HCT116 (cell line): Measurements from ENCODE around the gene IFRD1.

- RRBS: no CpG with 5 or more reads among the region's 19 CpGs
Observed at GRCh38 chr7:108003996-108005003, 1.3 kb upstream of the LAMB1 start.

DNA sequence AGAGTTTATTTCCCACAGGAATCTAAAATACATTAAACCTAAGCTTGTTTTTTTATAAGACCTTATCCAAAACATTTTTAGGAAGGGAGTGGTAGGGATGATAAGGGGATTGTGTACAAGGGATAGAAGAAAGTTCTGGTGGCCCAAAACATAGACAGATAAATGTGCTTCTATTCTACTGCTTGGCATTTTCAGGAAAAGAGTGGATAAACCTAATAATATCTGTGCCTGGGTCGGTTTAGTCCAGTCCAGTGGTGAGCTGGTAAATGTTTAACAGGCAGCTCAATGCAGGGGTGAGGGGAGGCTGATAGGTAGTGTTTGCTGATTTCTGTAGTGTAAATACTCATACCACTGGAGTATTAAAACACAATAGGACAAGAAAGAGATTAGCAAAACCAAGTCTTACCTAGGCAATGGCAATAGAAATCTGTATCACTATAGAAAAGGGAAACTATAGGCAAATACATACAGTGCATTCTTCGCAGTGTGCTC is 35.4 kb downstream of the LAMB4 start:
- RRBS: no CpG with 5 or more reads among the region's 2 CpGs

DNA sequence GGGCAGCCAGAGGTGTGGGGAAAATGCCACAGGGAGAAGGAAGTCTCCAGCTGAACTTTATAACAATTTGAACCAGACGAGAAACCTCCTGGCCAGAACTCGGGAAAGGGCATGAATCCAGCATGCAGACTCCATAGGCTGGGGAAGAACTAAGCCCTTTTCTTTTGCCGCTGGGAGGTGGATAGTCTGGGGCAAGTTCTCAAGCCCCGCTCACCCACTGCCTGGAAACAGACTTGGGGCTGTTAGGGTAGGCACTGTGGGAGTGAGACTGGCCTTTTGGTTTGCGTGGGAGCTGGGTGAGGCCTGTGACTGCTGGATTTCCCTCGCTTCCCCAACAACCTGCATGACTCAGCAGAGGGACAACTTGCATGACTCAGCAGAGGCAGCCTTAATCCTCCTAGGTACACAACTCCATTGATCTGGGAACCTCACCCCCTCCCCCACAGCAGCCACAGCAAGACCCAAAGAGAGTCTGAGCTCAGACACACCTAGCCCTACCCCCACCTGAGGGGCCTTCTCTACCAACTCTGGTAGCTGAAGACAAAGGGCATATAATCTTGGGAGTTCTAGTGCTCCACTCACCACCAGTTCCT is 81.2 kb upstream of the LAMB4 start:
- RRBS: no CpG with 5 or more reads among the region's 6 CpGs

DNA sequence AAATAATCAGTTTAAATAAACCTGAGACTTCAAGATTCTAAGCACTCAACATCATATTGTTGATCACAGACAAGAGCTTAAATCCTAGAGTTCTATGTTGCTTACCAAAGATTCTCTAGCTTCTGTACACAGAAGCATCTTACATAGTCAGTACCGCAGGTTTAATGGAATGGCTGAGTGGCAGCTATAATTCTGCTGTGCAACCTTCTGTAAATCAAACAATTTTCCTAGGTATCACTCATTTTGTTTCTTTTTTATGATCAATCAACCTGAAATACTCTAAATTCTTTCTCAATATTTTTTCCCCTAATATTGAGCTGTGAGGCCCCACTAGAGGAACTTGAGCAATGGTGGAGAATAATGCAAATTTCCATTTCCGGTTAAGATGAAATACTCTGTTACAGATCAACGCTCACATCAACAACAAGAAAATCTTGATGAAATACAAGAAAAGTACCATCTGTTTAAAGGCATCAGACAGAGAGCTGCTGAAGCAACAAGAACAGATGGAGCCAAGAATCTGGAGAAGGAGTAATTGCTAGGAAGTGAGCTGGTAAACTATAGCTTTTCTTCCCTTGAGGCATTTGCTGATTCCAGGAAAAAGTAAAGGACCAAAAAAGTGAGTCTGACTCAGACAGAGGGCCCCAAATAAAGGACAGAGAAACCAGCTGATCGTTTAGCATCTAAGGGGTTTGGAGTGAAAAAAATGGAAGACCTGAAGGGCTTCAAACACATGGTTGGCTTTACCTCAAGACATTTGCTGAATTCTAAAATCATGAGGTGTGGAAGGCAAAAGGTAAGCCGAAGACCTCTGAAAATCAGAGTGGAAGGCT is 22.6 kb downstream of the PNPLA8 start:
- RRBS: no CpG with 5 or more reads among the region's 5 CpGs

DNA sequence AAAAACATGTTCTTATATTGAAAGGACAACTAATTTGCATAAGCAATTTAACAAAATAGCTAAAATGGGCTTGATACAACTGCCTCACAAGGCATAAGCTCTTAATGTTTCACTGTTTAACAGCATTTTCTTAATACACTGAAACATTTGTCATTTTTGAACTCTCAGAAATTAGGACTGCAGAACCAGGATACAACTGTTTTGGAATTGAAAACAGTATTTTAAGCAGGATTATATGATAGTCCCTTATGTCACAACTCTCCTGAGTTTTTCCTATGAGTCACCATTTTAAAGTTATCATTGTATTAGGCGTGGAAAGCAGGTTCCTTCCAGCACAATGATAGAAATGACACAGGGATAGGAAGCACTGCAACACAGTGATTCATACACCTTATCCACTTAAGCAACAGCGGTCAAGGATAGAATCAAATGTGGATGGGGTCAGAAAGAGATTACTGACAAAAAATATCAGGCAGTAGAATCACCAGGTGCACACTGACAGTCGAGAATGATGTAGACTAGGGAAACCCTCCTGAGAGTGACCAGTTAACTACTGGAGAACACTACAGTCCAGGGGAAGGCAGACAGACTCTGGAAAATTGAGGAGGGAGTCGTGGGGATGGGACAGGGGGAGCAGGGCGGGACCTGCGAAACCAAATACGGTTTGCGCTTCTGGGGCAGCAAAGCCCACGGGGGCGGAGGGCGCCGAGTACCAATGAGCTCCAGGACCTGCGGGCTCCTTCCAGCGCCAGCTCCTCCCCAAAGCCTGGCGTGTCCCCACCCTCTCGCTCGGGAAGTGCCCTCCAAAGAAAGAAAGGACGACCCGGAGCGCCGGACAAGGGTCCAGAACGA is 580 bp downstream of the PNPLA8 start:
- RRBS: 4% methylated on average over 2 of the region's 22 CpGs

GRCh38 chr7:110084428-110084812 is 1006.5 kb upstream of the LRRN3 start:
- RRBS: no CpG with 5 or more reads among the region's 2 CpGs

DNA sequence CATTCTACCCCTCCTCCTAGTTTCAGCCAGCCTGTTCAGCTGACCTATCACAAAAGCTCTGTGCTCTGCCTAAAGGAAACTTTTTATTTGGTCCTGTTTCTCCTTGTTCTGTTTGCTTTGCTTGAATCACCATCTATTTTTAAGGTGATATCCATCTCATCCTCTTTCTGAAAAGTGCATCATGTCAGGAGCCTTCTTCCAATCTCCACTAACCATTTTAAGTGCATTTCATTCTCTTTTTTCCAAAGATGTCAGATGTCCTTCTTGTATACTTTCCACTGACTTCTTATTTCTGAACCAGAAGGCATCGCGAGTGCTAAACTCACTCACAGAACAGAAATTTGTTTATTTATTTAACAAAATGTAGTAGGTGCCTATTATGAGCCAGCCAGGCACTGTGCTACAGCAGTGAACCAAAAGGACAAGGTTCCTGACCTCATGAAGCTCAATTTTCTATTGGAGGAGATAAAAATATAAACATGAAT is 220.9 kb upstream of the LRRN3 start:
- RRBS: no CpG with 5 or more reads among the region's 2 CpGs

DNA sequence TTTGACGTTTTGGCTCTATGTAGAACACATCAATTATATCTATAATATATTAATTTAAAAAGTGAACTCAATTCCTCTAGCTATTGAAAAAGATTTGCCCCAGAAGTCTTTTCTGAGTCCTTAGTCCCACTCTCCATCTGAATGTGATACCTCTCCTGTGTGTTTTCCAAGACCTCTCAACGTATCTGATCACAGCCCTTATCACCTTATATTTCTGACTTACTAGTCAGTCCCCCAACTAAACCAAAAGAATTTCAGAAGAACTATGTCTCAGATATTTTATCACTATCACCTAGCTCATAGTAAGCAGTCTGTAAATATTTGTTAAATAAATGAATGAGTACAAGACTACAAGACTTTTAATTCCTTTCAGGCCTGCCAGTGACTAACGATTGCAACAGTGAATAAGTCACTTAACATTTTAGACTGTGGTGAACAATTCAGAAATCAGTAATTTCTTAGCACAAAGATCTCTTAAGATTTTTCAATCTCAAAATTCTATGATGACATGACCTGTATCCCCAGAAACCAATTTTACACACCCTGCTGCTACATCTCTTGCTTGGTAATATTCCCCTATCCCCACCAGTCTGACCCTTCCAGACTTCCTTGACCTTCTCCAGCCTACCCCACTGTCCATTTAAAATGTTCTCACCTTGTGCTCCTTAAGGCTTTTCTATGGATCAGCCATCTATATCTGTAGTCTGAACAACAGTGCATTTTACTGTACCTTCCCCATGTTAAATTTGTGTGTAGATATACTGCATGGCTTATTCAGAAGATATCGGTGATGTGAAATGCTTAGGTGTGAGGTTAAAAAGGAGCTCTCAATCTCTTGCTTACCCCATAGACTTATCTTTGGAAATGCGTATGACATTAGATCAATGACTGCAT is 162.1 kb downstream of the IMMP2L start:
- RRBS: no CpG with 5 or more reads among the region's 5 CpGs

DNA sequence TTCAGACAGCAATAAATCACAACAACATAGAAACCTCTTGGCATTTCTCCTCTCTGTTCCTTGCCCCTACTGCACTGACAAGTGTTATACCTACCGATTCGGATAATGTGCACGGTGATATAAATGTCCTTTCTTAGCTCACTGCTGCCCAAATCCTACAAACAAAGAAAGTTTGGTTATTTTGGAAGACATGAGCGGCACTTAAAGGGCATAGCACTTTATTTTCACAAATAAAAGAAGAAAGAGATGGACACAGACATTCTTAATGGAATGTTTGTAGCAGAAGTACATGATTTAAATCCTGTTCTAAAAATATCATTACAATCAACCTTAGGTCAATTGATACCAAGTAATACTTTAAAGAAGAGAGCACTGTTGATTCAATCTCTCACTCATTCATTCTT is 261.5 kb downstream of the DOCK4 start:
- RRBS: no CpG with 5 or more reads among the region's 4 CpGs

GRCh38 chr7:112118501-112119221 is 87.5 kb downstream of the DOCK4 start:
- RRBS: no CpG with 5 or more reads among the region's 6 CpGs

GRCh38 chr7:112449363-112449825 is 866 bp upstream of the IFRD1 start:
- RRBS: no CpG with 5 or more reads among the region's 7 CpGs

DNA sequence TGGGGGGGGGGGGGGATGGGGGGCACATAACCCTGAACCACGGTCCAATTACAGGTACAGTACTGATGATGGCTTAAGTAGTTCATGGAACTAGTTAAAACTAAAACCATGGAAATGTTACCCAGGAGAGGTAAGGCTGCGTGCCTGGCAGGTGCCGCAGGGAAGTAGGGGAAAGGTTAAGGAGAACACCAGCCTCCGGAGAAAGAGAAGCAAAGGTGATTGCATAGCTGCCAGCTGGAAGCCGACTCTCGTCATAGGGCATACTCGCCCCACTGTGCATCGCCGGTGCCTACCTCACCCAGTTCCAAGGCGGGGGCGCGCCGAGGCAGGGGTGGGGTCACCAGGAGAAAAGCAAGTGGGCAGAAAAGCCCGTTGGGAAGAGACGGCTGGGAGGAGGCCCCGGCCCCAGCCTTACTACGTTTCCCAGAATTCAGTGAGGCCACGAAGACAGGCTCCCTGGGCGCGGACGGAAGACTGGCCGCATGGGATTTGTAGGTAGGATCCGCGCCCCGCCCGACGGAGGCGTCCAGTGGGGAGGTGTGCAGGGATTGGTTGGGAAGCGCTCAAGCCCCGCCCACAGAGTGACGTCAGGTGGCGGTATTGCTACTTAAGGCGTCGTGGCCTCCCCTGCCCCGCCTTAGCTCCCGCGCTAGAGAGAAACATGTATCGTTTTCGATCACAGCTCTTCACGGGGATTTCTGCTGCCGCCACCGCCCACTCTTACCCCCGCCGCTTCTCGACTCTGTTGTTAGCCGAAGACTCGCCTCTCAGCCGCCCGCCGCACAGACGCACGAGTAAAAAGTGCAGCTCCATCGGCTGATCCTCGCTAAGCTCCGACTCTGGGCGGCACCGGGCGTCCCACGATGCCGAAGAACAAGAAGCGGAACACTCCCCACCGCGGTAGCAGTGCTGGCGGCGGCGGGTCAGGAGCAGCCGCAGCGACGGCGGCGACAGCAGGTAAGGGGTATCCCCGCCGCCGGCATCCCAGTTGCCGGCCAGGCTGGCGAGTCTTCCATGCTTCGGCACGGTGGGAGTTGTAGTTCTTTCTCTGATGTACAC is at the start of gene IFRD1:
TSS of gene IFRD1 (plus strand) at position 635 of the 1,059 bp plus-strand sequence.
- RRBS: under 1% methylated on average over 5 of the region's 78 CpGs

- RRBS: no CpG with 5 or more reads among the region's 4 CpGs
Observed at GRCh38 chr7:112470238-112470675, 10.5 kb upstream of the LSMEM1 start.

- RRBS: 11% methylated on average over 3 of the region's 28 CpGs
Observed at GRCh38 chr7:112789612-112790228, 473 bp downstream of the TMEM168 start.

GRCh38 chr7:112917011-112917210 is 22.8 kb downstream of the BMT2 start:
- RRBS: no CpG with 5 or more reads among the region's 3 CpGs

DNA sequence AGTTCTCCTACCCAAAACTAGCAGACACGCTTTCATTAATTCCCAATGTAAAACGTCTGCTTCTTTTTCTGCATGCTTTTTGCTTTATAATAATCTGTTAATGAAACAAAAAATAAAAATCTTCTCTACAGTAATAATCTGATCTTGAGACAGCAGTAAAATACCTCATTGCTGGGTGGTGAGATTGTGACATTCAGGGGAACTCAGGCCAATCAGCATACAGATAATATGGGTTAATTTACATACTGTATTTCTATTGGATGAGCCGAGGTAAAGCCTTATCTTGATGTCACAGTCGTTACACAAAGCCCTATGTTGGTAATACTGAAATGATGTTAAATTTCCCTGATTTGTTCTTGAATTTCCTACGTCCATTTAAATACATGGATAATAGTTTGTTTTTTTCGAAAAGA is 972 bp upstream of the GPR85 start:
- RRBS: no CpG with 5 or more reads among the region's 6 CpGs

DNA sequence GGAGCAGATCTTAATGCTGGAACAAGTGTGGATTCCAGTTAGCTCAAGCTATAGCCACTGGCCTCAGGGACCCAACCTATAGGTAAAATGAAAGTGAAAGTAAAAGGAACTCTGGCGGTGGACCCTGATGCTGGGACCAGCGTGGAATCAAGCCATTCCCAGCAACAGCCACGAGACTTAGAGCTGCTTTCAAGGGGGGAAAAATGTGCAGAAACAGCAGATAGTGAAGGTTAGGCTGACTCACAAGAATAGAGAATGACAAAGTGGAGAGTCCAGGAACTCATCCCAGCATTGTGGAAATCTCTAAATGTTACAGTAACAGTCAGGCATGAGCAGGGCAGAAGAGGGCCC is 129.5 kb upstream of the PPP1R3A start:
- RRBS: no CpG with 5 or more reads among the region's 3 CpGs

GRCh38 chr7:114916426-114917032 is 5.4 kb upstream of the MDFIC start:
- RRBS: no CpG with 5 or more reads among the region's 5 CpGs

GRCh38 chr7:114923125-114923871 is 1.4 kb downstream of the MDFIC start:
- RRBS: no CpG with 5 or more reads among the region's 14 CpGs